ENCODE results near the gene PAOX.

GRCh38 chr10:132422200-132422753 lies 25.3 kb downstream of the PWWP2B start:
- PRO-cap, 2 experiments, result no peak in any of the 2 experiments

DNA sequence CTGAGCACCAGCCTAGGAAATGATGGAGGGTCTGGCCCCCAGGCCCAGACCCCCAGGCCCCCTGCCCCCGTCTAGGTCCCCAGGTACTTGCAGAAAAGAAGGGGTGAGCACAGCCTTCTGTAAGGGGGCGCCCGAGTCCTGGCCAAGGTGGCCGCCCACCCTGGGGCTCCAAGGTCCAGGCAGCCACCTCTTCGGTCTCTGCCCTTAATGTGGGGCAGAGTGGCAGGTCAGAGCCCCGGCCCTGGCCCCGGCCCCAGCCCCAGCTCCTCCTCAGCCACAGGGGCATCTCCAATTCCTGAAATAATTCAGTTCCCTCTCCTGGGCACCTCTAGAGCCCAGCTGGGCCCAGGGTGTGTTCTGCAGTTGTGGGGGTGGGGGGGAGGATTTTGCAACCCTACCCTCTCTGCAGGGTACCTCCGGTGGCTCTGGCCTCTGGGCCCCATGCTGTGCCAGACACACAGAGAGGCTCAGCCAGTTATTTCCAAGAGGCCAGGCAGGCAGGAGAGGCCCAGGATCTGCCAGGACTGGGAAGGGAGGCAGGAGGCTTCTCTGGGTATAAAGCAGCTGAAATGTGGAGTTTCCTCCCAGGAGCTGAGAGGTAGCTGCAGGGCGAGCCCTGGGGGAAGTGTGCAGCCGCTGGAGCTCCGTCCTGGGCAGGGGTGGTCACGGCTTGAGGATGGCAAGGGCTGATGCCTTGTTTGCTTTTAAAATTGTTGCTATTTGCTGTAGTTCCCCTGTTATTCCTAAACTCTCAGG lies 47.9 kb downstream of the PWWP2B start:
- PRO-cap, 2 experiments, result no peak in any of the 2 experiments

DNA sequence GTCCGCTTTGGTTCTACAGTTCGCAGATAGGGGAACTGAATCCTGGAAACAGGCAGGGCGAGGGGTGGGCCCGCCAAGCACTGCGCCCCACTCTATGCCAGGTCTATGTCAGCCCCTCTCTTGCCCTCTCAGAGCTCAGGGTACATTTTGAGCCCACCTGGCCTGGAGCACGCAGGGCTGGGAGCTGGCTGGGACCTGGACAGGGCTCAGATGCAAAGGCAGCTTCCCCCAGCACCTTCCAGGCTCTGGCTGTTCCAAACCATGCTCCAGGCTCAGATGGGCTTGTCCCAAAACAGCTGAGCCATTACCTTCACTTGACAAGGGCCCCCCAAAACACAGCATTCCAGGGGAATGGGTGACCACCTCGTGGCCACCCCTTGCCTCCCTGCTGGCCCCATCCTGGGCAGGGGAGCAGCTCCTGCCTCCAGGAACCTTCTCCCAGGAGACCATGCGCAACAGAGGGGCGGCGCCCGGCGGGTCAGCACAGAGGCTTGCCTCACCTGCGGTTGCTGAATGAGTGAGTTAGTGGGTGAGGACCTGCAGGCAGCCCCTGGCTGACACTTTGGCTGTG lies 54.4 kb downstream of the PWWP2B start:
- PRO-cap, 2 experiments, result no peak in any of the 2 experiments

DNA sequence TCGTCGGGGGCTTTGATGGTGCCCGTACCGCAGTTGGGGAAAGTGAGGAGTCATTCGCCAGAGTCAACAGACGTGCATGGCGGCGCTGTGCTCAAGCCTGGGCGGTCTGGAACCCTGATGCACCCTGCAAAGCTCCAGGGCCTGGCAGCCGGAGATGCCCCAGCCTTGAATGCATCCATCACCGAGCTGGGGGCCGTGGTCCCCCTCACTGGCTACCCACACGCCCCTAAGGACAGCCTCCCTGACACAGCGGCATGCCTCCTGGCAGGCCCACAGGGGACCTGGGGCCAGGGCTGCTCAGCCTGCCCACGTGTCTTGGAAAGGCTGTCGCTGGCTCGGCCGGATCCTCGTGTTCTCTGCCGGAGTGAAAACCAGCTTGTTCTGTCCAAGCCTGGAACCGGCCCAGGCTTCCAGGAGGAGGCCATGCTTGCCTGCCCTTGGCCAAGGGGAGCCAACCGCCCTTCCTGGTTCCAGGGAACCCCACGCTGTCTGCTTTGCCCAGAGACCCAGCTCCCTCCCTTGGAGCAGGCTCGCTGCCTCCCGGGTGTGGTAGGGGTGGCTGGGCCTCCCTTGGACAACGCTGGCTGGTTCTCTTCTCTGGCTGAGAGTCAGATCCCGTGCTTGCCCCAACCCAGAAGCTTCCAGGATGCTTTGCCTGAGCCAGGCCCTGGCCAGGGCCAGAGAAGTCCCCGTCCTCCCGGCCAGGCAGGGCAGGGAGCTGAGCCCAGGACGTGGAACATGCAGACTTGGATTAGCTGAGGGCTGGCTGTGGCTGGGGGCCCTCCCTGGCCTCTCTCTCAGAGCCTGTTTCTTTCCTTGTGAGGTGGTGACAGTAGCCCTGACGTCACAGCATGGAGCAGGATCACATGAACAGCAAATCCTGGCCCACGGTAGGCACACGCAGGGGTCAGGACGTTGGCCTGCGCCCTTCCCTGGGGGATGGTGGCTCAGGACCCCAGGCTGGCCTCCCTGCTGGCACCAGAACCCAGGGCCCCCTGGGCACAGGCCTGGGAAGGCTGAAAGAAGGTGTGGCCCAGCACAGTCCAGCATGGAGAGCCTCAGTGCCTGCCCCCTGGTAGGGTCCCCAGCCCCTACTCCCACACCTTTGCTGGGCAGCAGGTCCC lies 67.3 kb downstream of the PWWP2B start:
- PRO-cap, 2 experiments, result peak in 2 of 2 experiments; most common plus-strand start position 454 of the sequence (in 1); most common minus-strand start position 283 of the sequence (in 1)

- PRO-cap, 2 experiments, result no peak in any of the 2 experiments
Observed at GRCh38 chr10:132593394-132593885, 55.9 kb downstream of the INPP5A start.

- PRO-cap, 2 experiments, result no peak in any of the 2 experiments
Observed at GRCh38 chr10:133109731-133110667, 22.3 kb downstream of the ADGRA1 start.

DNA sequence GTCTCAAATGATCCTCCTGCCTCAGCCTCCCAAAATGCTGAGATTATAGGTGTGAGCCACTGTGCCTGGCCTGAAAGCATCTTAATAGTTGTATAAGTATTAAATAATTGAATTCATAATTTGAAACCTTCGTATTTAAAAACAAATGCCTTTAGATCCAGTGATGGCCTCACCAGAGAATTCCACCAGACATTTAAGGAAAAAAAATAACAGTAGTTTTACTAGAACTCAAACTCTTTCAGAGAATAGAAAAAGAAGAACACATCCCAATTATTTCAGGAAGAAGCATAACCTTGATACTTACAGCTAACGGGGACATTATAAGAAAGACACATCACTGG lies 6.2 kb upstream of the KNDC1 start:
- PRO-cap, 2 experiments, result no peak in any of the 2 experiments

GRCh38 chr10:133262536-133263502 lies 13.8 kb downstream of the ADAM8 start:
- PRO-cap, 2 experiments, result no peak in any of the 2 experiments

DNA sequence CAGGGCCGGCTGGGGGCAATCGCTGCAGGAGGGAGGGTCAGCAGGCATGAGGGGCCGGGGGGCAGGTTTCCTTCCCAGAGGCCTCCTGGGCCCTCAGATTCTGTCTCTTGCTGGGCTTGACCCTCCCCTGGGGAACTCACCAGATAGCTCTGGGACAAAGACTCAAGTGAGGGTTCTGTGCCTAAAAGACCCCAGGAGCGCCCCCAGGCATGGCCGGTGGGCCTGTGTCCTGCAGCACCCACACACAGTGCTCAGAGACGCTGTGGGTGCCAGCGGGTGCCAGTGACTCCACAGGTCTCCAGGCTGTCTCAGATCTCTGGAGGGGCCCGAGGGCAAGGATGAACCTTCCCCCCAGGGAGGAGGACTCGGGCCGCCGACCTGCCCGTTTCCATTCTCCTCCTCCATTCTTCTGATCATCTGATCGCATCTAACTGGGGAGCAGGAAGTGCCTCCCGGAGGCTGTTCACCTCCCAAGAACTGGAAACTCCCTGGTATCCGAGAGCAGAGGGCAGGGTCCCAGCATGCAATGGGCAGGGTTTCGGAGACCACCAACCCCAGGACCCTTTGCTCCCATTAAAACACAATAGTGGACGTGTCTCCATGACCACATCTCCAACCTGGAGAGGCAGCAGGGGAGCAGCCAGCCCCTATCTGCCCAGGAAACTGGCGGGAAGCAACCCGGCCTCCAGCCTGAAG lies 954 bp downstream of the ADAM8 start:
- PRO-cap, 2 experiments, result no peak in any of the 2 experiments

GRCh38 chr10:133292866-133293596 lies 15.6 kb downstream of the TUBGCP2 start:
- PRO-cap, 2 experiments, result no peak in any of the 2 experiments

DNA sequence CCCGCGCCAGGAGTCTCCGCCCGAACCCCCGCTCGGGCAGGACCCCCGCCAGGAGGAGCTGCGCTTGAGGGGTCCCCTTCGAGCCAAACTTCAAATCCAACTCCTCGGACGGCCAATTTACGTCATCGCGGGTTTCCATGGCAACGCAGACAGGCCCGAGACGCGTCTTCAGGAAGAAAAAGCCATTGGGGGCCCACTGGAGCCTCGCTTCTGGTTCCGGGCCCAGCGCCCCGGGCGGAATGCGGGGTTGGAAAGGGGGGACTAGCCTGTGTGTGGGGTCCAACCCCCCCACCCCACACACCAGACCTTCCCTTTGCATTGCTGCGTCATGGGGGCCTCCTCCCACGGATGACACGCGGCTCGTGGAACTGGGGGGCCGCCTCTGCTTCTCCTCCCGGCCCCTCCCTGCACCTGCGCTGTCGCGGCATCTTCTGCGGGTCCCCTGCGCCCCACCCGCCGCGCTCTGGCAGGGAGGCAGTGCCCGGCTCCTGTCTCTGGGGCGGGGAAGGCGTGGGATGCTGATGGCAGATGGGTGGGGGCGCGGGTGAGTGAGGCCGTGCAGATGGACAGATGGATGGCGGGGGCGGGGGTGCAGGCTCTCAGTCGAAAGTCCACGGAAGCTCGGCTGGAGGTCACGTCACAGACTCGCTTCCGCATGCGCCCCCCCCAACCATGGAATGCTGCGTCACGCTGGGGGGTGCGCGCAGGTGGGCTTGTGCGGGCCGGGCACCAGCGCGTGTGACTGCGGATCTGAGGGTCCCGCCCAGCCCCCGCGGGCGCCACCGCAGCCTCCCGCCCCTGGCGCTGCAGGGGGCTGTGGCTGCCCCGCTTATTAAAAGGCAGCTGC lies 1.1 kb downstream of the CALY start:
- PRO-cap, 2 experiments, result no peak in any of the 2 experiments

DNA sequence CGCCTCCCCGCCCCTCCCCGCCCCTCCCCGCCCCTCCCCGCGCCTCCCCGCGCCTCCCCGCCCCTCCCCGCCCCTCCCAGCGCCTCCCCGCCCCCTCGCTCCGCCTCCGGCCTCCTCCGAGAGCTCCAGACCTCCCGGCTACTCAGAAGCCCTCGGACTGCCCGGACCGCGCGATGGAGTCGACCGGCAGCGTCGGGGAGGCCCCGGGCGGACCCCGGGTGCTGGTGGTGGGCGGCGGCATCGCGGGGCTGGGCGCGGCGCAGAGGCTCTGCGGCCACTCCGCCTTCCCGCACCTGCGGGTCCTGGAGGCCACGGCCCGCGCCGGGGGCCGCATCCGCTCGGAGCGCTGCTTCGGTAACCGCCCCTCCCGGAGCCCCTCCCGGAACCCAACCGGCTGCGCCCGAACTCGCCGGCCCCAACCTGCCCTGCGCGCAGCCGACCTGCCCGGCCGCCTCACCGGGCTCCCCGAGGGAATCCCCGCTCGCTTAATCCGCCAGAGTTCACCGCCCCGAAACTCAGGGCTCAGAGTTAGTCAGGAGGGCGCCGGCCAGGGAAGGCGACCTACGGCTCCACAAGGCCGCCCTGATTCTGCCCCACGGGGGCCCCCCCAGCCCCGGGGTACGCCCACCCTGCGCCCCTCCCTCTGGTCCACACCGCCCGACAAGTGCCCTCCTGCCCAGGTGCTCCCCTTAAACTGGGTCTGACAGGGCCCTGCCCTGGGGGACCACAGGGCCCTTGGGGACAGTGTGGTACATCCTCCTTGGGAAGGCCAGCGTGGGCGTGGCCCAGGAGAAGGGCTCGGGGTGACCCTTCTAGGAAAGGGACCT lies at the start of gene PAOX:
Gene PAOX, plus strand, starts transcription at position 119 of the 827 bp plus-strand sequence.
- PRO-cap, 2 experiments, result peak in 2 of 2 experiments; most common plus-strand start position 145 of the sequence (in 2)

DNA sequence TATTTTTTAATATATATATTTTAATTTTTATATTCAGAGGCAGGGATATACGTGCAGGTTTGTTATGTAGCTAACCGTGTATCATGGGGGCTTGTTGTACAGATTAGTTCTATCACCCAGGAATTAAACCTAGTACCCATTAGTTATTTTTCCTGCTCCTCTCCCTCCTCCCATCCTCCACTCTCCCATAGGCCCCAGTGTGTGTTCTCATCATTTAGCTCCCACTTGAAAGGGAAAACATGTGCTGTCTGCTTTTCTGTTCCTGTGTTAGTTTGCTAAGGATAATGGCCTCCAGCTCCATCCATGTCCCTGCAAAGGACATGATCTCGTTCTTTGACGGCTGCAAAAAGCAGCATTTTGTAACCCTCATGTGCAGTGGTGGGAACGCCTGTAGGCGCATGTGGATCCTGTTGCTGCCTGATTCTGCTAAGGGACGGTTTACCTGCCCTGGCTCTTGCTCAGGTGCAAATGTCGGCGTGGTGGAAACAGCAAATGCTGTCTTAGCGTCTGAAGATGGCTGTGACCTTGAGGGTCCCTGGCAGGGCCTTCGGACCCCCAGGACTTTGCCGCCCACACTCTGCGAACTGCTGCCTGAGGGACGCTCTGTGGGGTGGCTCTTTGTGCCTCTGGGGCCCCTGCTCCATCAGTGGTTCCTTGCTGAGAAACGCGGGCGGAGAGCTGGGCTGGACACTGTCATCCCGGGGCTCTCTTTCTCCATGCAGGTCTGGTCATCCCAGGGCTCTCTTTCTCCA lies 5.7 kb upstream of the MTG1 start:
- PRO-cap, 2 experiments, result no peak in any of the 2 experiments

GRCh38 chr10:133459811-133460466 lies 6.2 kb downstream of the SCART1 start:
- PRO-cap, 2 experiments, result no peak in any of the 2 experiments

DNA sequence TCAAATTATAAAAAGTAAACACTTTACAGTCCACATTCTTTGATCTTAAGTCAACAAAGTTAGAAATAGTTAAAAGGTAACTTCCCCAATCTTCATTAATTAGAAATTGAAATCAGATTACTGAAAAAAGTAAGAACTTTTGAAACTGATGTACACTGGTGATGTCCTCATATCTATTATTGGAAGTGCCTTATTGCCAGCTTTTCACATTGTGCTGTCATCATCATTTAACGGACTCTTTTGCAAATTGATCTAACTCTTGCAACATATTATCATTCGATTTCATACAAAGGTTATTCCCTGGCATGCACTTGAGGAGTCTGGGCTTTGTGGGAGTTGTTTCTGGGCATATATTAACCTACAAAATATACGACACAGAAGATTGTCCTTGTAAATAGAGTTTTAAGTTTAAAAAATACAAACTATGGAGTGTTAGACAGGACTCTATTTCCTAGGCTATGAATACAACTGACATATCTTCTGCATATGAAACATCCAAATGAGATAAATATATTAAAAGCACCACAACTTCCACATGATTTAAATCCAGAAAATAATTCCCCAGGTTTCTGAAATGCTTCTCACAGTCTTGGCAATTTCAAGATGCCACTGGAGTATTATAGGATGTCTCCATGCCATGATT lies 15.0 kb upstream of the CYP2E1 start:
- PRO-cap, 2 experiments, result no peak in any of the 2 experiments

DNA sequence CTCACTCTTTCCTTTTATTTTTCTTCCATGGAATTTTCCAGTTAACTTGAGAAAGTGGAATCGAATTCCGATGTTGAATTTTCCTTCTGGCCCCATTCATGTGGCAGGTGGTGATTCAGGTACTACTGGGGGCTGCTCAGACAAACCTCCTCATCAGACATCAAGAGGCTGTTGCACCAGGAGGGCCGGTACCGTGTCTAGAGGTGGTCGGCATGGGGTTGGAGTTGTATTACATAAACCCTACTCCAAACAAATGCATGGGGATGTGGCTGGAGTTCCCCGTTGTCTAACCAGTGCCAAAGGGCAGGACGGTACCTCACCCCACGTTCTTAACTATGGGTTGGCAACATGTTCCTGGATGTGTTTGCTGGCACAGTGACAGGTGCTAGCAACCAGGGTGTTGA lies 406 bp upstream of the CYP2E1 start:
- PRO-cap, 2 experiments, result no peak in any of the 2 experiments

DNA sequence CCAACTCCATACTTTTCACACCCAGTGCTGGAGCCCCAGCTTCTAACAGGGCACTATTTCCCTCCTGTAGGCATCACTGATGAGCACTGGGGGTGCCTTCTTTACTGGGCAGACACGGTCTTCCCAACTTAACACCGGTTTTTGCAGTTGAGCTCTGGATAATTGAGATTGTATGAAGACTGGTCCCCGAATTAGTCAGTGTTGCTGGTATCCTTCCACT lies 11.1 kb downstream of the CYP2E1 start:
- PRO-cap, 2 experiments, result no peak in any of the 2 experiments

Data from heart right ventricle (tissue), 2 donors.